Ureter (tissue), 1 donor: ENCODE data around the gene LITAF.

GRCh38 chr16:10918665-10919268 is 23.5 kb downstream of the DEXI start:
- PRO-cap, result no peak

DNA sequence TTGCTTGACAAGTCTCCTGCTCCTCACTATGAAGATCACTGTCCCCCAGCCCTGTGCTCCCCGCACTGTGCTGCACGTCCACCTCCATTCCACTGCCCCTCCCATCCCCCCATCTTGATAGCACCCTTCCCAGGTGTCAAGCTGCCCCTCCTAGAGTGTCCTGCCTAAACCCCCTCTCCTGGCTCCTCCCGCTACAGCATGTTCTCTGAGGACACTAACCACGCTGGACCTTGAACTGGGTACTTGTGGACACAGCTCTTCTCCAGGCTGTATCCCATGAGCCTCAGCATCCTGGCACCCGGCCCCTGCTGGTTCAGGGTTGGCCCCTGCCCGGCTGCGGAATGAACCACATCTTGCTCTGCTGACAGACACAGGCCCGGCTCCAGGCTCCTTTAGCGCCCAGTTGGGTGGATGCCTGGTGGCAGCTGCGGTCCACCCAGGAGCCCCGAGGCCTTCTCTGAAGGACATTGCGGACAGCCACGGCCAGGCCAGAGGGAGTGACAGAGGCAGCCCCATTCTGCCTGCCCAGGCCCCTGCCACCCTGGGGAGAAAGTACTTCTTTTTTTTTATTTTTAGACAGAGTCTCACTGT is 18.5 kb downstream of the DEXI start:
- PRO-cap, result no peak

GRCh38 chr16:10942727-10943125 is 458 bp upstream of the DEXI start:
- PRO-cap, result no peak

DNA sequence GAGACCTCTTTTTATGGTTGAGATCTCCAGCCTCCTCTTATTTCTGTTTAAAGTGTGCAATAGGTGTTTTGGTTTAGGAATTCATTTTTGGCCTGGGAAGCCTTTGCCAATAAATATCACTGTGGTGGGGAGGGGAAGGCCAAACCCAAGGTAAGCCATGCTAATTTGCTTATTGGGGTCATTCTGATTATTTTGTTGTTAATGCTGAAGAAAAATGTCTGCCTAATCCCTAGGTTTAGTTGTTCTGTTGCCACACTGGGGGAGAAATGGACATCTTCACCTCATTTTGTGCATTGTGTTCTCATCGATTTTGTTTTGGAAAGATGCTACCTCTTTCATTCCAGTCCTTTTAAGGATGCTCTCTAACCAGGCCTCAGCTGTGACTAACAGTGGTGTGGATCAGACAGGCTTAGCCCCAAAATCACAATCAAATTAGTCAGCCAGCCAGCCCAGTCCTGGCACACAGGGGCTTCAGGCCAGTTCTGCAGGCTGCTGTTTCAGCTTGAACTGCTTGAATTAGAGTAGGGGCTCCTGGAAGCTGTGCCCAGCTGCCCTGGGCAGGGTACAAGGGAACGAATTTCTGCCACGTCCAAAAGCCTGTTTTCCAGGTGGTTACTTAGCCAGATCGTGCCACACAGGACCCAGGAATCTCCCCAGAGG is 60.5 kb downstream of the CLEC16A start:
- PRO-cap, result no peak

GRCh38 chr16:11032780-11033235 is 88.4 kb downstream of the CLEC16A start:
- PRO-cap, result no peak

DNA sequence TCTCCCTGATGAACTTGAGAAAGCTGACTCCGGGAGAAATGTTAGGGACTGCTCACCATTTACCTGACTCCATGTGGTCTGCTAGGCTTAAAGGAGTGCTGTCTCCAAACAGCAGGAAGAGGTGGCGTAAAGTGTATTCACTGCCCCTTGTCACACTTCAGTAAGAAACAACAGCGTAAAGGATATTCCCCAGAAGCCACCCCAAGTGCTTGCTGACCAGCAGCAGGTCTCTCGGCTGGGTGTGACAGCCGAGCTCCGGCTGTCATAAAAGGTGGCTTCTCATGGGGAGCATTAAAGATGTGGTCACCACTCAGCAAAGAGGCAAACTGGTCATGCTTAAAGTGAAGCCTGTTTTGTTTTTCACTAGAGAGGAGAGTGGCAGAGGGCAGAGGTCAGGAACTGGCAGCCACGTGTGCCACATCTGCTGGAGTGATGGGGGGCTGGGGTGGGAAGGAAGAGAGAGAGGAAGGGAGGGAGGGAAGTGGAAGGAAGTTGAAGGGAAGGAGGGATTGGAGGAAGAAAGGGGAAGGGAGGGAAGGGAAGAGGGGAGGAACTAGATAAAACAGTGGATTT is 119.2 kb downstream of the CLEC16A start:
- PRO-cap, result no peak

DNA sequence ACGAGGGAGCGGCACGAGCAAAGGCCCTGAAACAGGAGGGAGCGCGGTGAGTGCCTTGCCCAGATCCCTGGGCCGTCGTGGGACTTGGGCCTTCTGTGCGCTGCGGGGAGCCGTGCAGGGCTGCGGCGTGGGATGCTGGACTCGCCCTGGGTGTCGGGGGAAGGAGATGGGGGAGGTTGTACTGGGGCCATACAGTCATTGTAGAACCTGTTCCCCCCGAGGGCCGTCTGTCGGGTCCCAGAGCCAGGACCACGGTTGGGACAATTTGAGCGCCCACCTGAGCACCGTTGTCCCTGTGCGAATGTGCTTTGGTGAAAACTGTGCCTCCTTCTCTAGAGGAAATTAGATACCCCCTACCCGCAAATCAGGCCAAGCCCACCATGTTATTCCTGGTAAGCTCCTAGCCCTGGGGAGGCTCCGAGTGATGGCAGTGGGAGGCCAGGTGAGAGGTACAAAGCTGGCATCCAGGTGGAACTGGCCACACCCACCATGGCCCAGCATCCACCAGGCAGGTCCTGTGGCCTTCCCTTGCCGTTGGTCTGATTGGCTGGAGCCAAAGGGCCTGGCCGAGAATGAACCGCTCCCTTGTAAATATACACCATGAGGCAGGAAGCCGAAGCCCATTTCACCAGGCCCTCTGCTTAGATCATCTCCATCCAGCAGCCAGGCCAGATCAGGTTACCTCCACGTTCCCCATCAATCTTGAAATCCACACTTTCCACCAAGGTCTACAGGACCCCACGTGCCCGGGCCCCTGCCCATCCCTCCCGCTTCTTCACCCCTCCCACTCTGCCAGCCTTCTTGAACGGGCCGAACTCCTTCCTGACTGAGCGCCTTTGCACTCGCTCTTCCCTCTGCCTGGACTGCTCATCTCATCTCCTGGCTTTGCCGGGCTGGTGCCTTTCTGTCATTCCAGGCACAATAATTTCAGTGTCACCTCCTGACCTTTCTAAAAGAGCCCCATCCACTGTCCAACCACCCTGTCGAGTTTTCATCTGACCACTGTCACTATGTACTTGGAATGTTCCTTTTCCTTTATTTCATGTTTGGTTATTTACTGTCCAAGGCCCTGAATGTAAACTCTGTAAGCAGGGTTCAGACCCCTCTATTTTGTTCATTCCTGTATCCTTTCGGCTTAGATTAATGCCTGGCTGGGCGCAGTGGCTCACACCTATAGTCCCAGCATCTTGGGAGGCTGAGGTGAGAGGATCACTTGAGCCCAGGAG is 5.9 kb downstream of the SOCS1 start:
- PRO-cap, result no peak

DNA sequence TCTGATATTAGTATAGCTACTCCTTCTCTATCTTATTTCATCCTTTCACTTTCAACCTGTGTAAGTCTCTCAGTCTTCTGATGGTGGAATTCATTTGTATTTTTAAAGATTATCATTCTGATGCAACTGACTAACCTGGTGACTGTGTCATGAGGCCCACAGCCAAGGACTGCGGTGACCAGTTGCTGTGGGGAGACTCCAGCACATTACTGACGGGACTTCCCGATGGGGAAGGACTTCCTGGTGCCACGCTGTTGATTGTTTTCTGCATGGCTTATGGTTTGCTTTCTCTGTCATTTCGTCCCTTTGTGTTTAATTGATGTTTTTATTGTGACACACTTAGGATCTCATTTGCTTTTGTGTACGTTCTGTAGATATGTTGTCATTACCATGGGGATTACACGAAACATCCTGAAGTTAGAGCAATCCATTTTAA is 34.2 kb downstream of the RMI2 start:
- PRO-cap, result no peak

DNA sequence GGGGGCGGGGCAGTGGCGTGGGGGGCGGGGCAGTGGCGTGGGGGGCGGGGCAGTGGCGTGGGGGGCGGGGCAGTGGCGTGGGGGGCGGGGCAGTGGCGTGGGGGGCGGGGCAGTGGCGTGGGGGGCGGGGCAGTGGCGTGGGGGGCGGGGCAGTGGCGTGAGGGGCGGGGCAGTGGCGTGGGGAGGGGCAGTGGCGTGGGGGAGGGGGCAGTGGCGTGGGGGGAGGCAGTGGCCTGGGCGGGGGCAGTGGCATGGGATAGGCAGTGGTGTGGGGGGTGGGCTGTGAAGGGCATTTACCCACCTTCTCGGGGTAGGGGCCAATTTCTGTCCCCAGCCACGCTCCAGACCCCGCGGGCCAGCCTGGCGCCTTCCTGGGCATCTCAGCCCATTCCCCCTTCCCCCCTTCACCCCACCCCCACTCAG is 33.1 kb downstream of the ENSG00000188897 start:
- PRO-cap, result no peak

DNA sequence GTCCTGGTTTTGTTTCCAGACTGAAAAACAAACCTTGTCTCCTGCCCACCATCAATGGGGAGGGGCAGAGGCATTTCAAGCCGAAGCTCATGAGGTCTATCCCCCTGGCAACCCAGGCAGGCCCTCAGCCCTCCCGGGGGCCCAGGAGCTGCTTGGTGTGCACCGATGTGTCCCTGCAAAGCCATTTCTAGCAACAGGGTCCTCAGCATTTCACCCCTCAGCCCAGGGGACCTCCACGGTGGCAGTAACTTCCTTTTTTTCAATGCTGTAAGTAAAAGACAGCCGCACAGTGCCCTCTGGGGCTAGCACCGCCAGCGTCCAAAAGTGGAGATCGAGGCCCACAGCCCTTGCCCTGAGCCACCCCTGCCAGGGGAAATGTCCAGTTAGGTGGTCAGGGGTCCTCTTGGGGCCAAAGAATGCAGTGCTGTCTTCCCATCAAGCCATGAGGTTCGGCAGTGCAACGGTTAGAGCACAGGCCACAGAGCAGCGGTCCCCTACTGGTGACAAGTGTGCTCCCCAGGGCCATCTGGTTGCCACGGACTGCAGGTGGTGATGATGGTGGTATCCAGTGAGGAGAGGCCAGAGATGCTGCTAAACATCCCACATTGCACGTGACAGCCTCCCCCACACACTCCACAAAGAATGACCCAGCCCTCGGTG is 20.2 kb downstream of the ENSG00000188897 start:
- PRO-cap, result no peak

- PRO-cap, result no peak
Observed at GRCh38 chr16:11581346-11582166, 5.2 kb downstream of the LITAF start.

DNA sequence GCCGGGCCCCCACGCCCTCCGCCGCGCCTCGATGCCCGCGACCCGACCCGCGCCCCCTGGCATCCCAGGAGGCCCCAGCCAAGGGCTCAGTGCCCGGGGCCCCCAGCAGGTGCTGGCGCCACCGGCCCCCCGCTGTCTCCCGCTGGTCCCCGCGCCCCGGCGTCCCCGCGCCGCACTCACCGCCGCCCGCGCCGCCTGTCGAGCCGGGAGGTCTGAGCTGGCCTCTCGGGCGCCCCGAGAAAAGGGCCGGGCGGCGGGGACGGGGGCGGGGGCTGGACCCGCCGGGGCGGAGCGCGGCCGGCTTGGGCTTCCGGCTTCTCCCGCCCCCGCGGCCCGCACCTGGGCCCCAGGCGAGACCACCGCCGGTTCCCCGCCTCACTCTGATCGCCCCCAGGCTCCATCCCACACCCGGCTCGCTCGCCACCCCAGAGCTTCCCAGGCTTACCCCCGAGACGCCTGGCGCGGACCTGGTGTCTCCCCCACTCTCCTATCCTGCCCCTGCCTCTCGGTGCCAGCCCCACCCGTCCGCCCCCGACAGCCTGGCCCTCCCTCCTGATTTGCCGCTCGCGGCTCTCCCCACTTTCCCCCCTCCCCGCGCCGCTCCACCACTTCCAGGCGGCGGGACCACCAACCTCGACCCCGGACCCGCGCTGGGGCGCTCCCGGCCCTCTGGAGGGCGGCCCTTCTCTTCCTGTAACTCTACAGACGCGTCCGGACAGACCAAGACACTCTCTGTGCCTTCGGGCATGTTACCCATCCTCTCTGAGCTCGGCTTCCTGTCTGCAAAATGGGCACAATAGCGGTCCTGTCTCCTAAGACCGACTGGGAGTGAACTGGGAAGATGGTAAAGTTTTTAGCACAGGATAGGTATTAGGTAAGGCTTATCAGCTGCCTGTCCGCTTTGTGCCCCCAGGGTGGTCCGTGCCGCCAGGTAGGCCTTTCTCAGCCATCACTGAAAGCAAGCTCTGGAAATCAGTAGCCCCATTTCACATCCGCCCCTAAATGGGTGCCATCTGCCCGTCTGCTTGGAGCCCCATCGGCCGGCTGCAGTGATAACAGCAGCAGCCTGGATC is at the start of gene LITAF:
LITAF (minus strand) TSS at position 214 of the 1,073 bp plus-strand sequence.
- PRO-cap, result bidirectional peak, plus-strand start at position 555 of the sequence, minus-strand start at position 214 of the sequence; unidirectional peak, minus-strand start at position 693 of the sequence

DNA sequence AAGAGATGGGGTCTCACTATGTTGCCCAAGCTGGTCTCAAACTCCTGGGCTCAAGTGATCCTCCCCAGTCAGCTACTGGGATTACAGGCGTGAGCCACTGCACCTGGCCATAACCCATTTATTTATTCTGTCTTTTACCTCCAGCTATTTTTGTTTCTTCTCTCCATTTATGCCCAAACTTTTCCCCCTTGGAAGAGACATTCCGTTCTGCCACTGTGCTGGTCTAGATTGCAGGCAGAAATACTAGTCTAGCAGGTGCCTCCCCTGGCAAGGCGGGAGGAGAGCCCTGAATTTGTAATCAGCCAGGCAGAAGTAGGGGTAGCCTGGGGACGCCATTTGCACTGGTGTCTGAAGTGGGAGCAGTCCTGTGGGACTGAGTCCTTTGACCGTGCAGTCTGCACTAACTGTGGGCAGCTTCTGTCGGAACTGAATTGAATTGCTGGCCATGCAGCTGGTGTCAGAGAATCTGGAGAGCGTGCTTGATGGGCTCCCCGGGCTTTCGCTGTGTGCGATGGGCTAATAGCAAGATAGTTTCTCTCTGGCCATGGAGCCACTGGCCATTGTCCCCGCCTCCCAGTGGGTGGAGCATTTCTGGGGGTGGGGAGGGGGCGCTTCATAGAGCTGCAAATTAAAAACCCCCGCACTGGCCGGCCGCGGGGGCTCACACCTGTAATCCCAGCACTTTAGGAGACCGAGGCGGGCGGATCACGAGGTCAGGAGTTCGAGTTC is 31.5 kb upstream of the LITAF start:
- PRO-cap, result no peak

GRCh38 chr16:11688993-11689627 is 20.9 kb downstream of the SNN start:
- PRO-cap, result no peak

- PRO-cap, result no peak
Observed at GRCh38 chr16:11719498-11720315, 22.9 kb downstream of the TXNDC11 start.

- PRO-cap, result no peak
Observed at GRCh38 chr16:11781598-11782043, 15.4 kb downstream of the ZC3H7A start.

DNA sequence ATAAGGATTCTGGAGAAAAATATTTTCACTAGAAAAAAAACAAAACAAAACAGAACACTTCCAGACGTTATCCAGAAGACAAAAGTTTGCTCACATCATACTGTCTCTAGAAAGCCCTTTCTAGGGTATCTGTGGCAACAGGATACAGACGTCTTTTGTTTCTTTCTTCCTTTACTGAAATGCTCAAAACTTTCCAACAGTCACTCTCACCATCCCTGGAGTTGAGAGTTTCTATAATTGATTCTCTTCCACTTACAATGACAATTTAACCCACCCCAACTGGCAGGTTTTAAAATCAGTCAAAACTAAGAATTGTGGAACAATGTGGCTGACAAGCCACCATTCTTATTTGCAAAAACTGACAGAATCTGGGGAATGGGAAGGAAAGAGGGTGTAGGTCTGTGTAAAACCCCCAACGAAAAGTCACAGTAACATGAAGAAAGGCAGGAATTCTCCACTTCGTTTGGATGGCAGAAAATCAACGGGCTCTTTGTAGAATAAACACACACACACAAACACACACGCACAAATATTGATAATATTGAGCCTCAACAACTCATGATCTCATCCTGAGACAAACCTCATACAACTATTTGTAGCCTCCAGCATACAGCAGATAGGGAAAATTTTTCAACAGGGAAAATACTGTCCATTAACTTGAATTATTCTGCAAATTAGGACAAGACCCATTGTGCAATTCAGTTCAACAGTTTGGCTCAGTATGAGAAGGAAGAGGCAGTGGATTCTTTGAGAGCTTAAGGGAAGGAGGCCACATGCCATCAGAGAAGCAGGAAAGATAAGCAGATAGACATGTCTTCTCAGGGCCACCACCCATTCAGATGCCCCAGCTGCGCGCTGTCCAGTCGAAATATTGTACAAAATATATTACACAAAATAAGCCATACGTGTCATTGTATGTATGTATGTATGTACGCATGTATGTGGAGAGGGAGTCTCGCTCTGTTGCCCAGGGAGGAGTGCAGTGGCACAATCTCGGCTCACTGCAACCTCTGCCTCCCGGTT is 2.2 kb downstream of the ZC3H7A start:
- PRO-cap, result no peak

- PRO-cap, result no peak
Observed at GRCh38 chr16:12075606-12076075, 99.1 kb downstream of the SNX29 start.

GRCh38 chr16:12167058-12167602 is 190.6 kb downstream of the SNX29 start:
- PRO-cap, result no peak

GRCh38 chr16:12502708-12502991 is 301.0 kb downstream of the CPPED1 start:
- PRO-cap, result no peak